Neutrophil (primary cell): ENCODE measurements around the genes FRMD7, PLAC1, CT45A5, CT45A6 and CT45A2.

DNA sequence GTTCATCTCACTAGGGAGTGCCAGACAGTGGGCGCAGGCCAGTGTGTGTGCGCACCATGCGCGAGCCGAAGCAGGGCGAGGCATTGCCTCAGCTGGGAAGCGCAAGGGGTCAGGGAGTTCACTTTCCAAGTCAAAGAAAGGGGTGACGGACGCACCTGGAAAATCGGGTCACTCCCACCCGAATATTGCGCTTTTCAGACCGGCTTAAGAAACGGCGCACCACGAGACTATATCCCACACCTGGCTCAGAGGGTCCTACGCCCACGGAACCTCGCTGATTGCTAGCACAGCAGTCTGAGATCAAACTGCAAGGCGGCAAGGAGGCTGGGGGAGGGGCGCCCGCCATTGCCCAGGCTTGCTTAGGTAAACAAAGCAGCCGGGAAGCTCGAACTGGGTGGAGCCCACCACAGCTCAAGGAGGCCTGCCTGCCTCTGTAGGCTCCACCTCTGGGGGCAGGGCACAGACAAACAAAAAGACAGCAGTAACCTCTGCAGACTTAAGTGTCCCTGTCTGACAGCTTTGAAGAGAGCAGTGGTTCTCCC lies 115.8 kb downstream of the RBMX2 start:
- PRO-cap, result no peak

- PRO-cap, result no peak
Measured at GRCh38 chrX:130669629-130669935, 233.4 kb downstream of the ENOX2 start.

DNA sequence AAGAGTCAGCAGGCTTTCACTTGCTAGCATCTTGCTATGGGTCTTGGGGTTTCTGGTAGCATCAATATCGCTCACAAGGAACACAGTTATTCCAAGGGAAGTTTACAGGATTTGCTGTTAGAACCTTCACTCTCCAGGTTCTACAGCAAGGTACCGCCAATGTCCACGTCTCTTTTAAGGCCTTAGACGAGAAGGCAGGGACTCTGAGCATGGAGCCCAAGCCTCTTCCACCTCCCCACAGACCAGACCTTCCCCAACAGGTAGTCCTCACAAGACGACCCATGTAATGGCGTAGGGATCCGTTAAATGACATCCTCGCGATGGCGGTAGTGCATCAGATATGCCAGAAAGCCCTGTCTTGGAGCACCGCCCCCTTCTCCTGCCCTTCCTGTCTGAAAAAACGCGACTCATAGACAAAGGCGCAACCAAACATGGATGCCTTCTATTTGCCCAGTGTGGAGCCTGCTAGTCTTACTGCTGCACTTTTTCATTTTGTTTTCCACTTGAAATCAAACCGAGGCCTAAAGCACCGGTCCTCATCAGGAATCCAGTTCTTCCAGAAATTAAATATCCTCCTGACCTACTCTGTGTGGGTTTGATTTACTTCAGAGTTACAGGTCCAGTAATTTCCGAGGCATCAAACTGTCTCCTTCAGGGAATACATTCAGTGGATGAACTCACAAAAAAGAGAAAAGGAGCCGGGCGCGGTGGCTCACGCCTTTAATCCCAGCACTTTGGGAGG lies 185.5 kb downstream of the OR13H1 start:
- PRO-cap, result no peak

DNA sequence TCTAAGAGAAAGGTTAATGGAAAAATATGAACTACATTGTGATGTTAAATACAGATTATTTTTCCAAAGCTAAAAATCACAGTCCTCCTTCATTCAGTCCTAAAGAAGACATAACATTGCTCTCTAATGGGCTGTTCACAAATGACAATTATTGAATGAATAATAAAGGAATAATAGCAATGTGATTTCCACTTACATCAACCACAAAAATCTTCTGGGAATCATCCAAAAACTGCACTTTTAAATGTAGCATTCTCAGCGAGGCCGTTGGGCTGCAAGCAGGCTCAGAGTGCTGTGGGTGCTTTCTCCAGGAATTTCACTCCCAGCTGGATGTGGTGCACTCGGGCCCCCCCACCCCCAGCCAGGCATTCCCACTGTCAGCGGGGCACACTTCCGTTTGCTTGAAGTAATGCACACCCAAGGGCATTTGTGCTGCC lies at the start of gene FRMD7:
Gene FRMD7, minus strand, starts transcription at position 429 of the 437 bp plus-strand sequence.
- PRO-cap, result no peak

GRCh38 chrX:132169420-132169951 lies 41.7 kb upstream of the FRMD7 start:
- PRO-cap, result no peak

GRCh38 chrX:132213971-132214657 lies 5.1 kb downstream of the RAP2C start:
- PRO-cap, result no peak

GRCh38 chrX:133412151-133412724 lies 3.1 kb downstream of the GPC4 start:
- PRO-cap, result no peak

DNA sequence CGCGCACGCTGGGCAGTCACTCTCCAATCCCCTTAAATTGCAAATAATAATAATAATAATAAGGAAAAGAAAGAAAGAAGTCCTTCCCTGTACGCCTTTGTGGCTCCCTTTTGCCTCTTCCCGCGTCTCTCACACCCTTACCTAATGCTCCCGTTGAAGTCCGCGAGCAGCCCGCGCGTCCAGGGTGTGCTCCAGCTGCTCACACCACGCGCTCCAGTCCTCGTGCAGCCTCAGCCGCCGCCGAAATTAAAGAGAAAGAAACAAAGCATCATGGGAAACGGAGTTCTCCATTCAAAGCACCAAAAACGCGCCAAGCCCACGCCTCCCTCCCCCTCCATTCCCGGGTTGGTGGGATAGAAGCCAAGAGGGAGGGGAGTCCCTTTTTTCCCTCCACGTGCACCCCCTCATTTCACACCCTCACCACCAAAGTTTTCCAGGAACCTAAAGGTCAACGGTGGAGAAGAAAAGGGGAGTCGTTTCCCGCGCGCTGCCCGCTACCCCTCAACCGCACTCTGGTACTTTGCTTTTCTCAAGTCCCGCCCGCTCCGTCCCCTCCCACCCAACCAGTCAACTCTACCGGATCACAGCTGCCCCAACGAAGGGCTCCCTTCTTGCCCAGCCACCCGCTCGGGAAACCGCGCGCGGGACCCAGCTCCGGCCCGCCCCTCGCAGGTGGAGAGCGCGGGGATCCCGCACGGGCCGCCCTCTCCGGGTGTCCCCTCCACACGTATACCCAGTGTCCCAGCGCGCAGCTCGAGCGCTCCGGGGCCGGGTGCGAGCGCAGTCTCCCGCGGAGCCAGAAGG lies 65.3 kb upstream of the CCDC160 start:
- PRO-cap, result no peak

DNA sequence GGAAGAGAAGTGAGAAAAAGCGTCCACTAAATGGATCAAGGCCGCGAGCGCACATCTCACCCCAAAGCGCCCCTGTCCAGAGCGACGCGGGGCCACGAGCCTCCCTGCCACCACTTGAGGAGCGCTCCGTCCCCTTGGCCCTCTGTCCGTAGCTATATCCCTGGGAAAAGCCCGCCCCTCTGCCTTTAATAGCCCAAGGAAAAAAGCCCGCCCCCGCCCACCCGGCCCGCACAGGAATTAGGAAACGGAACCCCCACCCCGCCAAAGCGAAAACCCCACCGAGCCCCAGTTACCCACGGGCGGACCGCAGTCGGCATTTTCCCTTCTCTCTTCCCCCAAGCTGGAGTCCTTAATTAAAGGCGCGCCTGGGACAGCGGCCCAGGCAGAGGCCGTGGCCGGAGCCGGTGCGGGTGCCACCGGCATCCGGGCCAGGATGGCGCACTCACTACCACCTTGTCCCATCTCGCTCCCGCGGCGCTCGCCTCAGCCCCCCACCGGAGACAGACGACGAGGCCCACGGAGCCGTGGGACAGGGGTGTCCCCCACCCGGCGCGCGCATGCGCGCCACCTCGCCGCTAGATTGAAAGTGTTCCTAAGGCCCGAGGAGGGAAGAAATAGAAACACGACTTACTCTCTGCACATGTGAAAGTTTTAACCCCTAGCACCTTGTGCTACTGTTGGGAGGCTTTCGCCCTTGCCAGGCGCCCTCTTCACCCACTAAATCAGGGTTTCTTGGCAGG lies 64.5 kb upstream of the CCDC160 start:
- PRO-cap, result no peak

DNA sequence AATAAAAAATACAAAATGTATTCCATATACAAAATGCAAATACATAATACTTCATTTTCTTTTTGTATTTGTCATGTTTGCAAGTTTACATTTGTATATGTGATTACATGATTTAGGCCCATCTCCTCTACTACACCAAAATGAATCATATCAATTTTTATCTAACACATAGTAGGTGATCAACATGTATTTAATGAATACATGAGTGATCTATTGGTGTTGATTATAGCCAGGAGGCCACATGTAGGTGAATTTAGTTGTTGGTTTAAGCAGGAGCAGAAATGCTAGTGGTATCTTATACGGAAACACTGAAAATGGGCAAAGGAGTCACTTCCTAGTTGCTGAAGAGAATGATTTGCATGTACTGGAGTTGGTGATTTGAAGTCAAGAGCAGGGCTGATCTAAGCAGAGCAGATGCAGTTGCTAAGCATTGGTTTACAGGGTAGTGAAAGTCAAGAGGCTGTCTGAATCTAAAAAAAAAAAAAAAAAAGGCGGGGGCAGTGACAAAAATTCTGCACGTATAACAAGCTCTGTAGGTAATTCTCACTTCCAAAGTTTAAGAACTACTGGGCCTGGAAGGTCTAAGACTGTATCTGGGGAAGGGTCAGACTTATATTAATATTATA lies 3.6 kb upstream of the PHF6 start:
- PRO-cap, result no peak

- PRO-cap, result no peak
Measured at GRCh38 chrX:134603872-134604367, 54.4 kb downstream of the PLAC1 start.

DNA sequence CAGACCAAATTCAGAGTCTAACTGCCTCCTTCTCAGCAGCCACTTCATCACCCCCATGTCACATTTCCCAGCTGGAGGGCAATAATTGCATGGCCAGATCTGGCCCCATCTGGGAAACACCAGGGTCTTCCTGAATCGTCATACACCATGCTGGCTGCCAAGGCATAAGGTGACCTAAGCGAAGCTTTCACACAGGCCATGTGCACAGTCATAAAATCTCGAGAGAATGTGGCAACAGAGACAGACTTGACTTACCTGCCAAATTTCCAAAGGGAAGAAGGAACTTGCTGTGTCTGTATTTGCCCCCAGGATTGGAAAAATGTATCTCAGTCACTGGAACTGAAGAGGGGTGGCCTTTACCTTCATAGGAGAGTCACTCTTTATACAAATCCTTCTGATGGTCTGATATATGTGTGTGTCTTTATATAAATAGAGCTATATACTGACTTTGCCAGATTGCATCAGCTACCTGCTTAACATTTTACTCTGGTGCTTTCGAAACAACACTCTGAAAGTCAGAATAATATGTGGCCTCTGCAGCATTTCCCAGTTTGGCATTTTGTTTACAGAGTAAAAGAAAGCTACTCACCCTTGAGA lies at the start of gene PLAC1:
Gene PLAC1, minus strand, starts transcription at position 399 of the 597 bp plus-strand sequence.
- PRO-cap, result no peak

DNA sequence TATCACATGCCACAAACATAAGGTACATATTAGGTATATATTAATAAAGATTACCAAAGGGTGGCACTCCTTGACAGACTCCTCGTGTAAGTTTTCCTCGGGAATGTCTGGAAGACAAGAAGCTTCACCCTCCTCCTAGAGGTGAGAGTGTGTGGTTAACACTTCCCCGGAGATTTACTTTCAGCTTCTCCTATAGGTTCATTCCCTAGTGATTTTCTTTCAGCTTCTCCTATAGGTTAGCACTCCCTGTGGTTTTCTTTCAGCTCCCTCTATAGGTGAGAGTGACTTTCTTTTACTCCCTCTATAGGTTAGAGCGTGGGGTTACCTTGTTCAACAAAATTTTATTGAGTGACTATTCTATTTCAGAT lies 32.8 kb downstream of the PABIR2 start:
- PRO-cap, result no peak

- PRO-cap, result no peak
Measured at GRCh38 chrX:134946986-134947423, 31.9 kb upstream of the MOSPD1 start.

DNA sequence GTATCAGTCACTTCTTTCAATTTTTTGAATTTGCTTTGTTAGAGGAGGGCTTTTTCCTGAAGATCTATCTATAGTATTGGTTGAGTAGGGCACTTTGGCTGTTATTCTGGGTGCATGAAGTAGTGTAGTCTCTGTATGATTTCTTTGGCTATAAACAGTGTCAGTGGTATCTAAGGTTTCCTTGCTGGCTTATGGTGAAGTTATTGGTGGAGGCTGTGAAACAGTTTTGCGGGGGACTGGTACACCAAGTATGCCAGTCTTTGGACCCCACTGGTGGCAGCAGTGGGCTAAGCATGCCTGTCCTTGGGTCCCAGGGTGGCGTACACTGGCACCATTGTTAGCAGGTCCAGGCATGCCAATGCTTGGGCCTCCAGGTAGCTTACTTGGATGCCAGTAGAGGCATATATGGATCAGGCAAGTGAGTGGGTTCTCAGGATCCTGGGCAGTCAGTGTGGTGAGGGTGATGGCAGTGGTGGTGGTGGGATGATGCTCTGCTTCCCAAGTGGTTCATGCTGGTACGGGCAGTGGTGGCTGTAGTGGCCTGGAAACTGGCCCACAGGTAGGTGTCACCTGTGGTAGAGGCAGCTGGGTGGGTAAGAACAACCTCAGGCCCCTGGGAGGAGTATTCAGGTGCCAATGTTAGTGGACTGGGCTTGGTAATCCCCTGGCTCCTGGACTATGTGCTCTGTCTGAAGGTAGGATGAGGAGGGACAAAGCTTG lies 8.0 kb downstream of the ETDC start:
- PRO-cap, result no peak

DNA sequence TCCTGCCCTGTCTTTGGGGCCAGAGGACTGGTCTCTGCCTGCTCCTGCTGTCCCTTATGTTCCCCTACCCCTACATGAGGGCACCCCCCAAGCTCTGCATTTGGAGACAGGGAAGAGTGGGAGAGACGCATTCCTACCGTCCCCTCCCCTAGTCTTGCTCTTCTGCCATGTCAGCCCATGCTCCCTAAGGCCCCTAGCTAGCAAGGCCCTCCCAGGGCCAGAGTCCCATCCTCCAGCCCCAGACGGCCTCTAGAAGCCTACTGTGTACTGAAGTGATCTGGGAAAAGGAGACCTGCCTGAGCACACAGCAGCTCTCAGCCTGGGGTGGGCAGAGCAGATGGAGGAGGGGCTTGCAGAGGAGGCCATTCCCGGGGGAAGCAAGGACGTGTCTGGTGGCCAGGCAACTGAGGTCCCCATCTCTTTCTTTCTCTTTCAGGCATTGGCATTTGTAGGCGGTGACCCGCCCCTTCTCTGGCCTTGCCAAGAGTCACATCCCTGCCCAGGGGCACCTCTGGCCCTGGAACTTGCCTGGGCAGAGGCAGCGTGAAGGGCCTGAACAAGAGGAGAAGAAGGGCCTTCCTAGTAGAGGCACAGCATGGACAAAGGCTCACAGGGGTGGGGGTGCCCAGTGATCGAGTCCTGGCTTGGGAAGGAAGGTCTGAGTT lies 1.6 kb downstream of the SMIM10L2A start:
- PRO-cap, result no peak

DNA sequence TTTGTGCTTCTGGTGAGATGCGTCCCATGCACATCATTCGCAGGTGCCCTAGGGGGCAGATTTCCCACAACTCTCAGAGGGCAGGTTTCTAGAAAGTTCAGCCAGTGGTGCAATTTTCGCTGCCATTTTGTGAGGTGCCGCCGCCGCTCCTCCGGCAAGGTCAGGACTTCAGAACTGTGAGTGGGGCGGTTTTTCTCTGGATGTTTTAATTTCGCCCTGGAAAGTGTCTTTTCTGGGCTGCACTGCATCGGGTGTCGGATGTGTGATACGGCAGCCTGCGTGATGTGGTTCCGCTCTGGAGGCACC lies 27.1 kb downstream of the CT45A3 start:
- PRO-cap, result no peak

- PRO-cap, result no peak
Measured at GRCh38 chrX:135785422-135785818, at the start of gene CT45A5. TSS of gene CT45A5 (minus strand) at chrX:135785503.

DNA sequence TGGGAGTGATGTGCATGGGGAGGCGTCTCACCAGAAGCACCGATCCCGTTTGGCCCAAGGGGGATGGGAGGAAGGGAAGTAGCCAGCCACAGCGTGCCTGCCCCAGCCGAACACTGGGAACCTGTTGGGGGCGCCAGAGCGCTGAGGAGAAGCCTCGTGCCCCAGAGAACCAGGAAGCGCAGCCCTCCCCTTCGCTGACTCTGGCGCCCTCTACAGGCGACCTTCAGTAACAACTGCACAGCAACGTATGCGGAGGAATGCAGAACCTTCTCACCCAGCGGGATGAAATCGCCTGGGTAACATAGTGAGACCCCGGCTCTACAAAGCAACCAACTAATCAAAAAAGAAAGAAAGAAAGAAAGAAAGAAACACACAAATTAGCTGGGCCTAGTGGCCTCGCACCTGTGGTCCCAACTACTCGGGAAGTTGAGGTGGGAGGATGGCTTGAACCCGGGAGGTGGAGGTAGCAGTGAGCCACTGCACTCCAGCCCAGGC lies at the start of gene CT45A6:
Gene CT45A6, minus strand, starts transcription at position 153 of the 495 bp plus-strand sequence.
- PRO-cap, result no peak

GRCh38 chrX:135819866-135820228 lies at the start of gene CT45A2:
TSS of gene CT45A2 (minus strand) at chrX:135820012.
- PRO-cap, result no peak